Jurkat, Clone E6-1 (cell line): Measurements from ENCODE around the genes RCSD1, GPR161 and MROH9.

DNA sequence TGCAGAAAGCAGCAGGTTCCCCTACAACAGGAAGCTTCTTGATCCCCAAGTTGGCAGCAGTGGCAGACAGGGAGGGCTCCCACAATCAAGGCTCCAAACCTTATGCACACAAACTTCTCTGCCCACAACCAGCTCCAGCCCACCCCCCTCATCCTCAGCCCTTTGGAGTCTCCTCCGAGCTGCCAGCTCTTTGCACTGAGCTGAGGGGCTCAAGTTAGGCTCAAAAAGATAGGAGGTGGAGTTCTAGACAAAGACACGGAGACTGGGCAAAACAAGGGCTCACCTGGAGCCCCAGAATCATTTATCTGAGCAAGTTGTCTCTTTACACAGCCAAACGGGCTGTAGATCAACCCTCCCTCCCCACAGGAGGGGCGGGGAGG is 84.2 kb downstream of the CD247 start:
- RRBS, result no CpG with 5 or more reads among the region's 4 CpGs

- RRBS, result no CpG with 5 or more reads among the region's 4 CpGs
Measured at GRCh38 chr1:167601250-167601787, 28.7 kb upstream of the RCSD1 start.

GRCh38 chr1:167629601-167630724 is at the start of gene RCSD1:
TSS of gene RCSD1 (plus strand) at chr1:167630232.
- RRBS, result 2% methylated on average over 27 of the region's 69 CpGs

DNA sequence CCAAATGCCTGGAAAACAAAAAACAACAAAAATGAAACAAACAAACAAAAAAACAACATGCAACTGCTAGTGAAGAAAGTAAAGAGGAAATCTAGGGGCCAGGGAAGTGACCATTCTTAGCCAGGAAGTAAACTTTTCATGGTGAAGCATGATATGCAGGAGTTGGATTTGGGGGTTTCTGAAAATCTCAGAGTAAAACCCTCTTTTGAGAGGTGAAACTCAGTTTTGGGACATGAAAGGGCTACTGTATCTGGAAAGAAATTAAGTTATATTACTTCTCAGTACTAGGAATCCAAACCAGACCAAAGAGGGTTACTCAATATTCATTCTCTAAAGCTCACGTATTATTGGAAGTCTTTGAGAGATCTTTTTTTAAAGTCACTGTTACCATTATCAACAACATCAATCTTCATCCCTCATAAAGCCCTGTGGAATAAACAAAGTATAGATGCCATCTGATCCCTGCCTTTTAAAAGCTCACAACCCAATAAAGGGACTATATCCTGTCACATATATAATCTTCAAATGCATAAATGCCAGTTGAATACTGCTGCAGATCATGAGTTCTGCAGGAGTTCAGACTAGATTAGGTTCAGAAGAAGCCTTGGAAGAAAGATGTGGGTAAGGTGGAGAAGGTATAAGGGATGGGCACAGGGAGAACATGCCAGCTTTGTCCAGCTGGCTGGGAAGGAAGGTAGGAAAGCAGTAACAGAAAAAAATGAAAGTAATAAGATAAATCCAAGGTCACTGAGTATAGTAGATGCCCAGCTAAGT is 2.9 kb downstream of the RCSD1 start:
- RRBS, result no CpG with 5 or more reads among the region's 1 CpG

DNA sequence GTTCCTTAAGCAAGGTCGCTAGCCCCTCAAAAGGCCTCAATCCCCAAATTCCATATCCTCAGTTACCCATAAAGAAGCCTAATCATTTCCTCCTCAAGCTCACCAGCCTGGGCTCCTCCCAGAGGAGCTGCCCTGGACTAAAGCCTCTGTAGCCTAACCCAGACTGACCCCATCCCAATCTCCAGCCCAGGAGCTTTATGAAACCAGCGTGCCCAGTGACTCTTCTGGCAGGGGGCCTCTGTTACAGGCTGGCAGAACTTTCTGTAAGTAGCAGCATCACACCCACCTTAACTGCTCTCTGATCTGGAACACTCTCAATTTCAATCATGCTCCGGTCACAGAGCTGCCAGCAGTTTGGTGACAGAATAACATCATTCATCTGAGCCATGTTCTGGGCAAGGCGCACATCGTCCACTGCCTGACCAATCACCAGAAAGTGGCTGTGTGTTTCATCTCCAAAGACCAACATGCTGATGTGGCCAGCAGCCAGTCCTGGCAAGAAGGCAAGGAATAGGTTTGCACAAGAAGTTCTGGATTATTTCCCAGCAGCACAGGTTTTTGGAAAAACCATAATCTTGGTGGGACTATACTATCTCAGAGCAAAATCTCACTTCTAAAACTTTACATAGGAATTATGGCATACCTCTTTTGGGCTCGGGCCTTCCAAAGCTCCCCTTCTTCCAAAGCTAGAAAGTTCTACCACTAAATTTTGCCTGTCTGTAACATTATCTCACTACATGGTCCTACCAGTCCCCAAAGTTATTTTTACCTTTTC is 14.6 kb downstream of the ADCY10 start:
- RRBS, result no CpG with 5 or more reads among the region's 6 CpGs

DNA sequence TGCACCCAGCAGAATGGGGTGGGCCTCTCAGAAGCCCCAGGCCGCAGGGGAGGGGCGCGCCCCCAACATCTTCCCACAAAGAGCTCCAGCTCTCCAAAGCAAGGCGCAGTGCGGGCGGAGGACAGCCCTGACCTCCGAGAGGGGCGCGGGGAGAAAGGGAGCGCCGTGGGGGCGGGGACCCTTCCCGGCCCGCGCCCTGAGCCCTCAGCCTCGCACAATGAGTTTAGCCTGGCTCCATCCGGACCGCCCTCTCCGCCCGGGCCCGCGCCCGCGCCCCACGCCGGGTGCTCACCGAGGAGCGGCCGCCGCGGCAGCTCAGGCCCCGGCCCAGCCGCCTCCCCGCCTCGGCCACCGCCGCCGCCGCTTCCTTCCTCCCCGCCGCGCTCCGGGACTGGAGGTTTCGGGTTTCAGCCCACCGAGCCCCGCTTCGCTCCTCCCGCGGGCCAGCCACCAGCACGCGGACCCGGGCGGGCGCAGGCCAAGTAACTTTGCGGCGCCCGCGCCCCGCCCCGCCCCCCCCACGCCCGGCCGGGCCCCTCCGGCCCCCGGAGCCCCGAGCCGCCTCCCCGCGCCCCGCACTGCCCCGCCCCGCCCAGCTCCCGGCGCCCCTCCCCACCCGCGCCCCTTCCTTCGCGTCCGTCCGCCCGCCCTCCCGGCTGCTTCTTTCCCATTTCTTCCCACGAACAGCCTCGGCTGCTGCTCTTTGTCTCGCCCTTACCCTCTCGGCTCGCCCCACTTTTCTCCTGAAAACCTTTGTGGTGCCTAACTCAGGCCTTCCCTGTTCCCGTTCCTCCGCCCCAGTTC is at the start of gene GPR161:
Gene GPR161, minus strand, starts transcription at position 484 of the 804 bp plus-strand sequence.
- RRBS, result 5% methylated on average over 58 of the region's 89 CpGs

GRCh38 chr1:168179106-168179776 is 479 bp downstream of the TIPRL start:
- RRBS, result 2% methylated on average over 9 of the region's 36 CpGs

DNA sequence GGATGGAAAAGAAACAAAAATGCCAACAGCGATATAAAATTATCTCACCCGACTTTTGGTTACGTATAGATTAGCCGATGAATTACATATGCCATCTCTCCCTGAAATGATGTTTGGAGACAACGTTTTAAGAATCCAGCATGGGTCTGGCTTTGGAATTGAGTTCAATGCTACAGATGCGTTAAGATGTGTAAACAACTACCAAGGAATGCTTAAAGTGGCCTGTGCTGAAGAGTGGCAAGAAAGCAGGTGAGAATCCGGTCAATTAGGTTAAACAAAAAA is 5.0 kb downstream of the TIPRL start:
- RRBS, result no CpG with 5 or more reads among the region's 7 CpGs

GRCh38 chr1:169103034-169104075 is 3.1 kb upstream of the ATP1B1 start:
- RRBS, result no CpG with 5 or more reads among the region's 13 CpGs

DNA sequence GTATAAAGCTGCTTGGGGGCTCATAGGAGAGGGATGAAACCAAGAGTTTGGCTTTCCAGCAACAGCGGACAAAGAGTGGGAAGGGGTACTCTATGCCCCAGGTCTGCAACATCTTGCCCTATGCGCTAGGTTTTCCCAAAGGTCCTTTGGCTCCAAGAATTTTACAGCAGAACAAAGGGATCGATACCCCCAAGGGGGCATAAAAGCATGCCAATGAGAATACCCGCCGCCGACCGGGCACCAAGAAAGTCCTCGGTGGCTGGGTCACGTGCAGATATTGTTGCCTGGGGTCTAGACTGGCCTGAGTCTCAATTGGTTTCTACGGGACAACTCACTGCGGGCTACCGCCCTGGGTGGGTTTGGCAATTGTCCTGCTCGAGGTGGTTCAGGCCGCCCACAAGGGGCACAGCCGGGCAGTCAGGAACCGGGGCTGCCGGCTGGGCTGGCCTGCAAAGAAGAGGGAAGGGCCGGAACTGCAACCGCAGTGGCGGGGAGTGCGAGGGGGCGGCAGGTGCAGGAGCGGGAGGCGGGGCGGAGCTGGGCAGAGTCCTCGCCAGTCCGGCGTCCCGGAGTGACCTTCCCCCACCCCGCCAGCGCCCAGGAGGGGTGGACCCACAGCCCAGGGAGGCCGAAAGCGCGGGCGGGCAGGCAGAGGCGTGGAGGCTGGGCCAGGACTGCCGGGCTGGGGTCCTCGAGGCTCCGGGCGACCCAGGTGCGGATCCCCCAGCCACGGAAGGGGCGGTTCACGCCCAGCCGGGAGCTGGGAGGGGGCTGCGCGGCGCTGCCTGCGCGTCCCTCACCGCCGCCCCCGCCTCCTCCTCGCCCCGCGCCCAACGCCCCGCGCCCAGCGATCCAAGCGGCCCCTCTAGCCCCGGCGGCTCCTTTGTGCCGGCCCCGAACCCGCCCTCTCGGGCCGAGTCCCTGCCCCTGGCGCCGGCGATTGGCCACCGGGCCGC is 907 bp upstream of the ATP1B1 start:
- RRBS, result 3% methylated on average over 22 of the region's 73 CpGs

DNA sequence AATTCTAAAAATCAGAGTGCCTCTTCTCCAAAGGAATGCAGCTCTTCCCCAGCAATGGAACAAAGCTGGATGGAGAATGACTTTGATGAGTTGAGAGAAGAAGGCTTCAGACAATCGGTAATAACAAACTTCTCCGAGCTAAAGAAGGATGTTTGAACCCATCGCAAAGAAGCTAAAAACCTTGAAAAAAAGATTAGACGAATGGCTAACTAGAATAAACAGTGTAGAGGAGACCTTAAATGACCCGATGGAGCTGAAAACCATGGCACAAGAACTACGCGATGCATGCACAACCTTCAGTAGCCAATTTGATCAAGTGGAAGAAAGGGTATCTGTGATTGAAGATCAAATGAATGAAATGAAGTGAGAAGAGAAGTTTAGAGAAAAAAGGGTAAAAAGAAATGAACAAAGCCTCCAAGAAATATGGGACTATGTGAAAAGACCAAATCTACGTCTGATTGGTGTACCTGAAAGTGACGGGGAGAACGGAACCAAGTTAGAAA is 25.5 kb downstream of the CCDC181 start:
- RRBS, result no CpG with 5 or more reads among the region's 10 CpGs

DNA sequence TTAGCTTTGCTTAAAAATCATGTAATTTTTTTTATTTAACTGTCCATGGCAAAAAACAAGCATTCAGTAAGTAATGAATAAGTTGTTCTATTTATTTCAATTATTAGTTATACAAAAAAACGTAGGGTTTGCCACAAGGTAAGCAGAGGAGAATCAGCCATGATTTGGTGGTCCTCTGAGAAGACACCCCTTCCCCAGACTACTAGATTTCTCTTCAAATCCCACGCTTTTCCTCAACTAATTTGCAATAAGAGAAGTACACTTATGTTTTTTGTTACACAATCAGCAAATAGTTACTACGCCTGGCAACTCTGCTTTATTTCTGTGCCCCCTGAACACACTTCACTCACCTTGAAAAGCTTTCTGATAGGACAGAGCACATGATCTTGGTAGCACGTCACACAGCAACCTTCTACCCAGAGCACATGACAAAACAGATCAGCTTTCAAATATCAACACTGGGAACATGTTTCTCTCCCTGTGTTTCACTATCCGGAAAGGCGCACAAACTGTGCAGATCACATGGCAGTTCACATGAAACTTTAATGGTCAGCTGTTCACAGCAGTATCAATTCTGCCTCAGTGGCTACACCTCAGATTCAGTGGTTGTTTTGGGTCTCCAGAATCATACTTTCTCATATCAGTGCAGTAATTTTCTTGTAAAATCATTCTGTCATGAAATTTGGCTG is 2.3 kb downstream of the SLC19A2 start:
- RRBS, result no CpG with 5 or more reads among the region's 6 CpGs

GRCh38 chr1:169604440-169605273 is 18.4 kb upstream of the F5 start:
- RRBS, result no CpG with 5 or more reads among the region's 4 CpGs

DNA sequence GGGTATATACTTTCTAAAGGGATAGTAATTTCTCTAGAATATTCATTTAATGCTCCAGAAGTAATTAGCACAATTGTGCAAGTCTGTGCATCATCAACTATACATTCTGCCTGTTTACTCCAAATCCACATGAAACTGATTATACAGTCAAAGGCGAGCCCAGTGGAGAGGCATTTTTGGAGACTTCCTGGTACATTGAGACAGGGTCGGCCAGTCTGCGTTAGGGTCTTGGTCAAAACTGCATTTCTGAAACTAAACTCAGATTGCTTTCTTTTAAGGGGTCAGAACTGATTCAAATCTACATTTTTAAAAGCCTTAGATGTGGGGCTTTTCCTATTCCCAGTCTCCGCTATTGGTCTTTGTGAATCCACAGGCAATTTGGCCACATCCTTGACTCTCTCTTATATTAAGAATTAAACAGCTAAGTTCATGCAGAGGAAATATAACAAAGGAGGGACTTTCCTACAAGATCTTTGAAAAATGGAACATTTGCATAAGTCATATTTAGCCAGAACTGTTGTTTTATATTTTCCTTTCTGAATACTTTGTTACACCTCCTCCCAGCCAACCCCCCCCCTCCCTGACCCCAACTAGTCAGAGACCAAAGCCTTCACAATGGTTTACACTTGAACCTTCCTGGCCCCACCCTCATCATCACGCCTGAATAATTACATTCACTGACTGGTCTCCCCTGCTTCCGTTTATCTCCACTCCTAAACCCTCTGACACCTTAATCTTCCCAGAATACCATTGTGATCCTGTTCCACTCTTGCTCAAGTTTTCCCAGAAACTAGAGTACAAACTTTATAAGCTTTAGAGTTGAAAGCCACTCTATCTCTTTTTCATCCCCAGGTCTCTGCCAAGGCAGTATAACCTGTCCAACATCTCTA is 30.9 kb downstream of the SELL start:
- RRBS, result no CpG with 5 or more reads among the region's 6 CpGs

DNA sequence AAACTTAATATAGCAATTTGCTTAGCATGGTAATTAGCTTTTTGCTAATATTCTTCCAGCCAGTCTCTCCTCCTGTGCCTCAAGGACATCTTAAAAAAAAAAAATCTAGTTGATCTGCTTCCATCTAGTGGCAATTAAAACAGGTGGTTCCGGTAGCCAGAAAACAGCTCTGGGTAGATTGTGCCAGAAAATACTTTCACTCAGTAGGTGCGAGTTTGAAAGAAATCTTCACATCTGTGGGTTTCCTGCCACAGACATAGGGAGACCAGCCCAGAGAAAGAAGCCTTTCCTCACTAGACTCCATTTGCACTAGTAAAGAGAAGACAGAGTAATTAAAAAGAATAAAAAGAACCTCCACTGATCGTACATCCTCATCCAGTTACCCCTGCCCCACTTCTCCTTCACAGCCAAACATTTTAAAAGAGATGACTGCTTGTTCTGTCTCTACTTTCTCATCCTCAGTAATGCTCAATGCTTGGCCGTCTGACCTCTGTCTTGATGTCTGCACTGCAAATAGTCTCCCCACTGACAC is 17.0 kb downstream of the SELL start:
- RRBS, result no CpG with 5 or more reads among the region's 4 CpGs

DNA sequence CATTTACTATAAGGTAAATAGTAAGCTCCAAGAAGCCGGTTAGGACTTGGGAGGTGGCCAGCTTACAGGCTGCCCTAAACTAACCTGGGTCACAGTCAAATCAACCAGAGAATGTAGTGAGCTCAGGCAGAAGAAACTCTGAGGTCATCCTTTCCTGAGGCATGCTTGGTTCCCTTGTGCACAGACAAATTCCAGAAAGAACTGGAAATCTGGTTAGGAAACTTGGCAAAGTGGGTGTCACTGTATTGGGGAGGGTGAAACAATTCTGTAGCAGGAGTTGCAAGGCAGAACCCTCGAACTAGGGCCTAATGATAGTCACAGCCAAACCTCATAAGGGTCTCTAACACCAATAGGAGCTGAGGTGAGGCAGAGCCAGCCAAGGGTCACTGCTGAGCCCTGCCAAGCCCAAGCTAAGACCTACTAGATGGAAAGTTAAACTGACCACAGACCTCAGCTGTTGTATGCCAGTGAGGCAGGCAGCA is 72.6 kb downstream of the NTMT2 start:
- RRBS, result no CpG with 5 or more reads among the region's 2 CpGs

- RRBS, result no CpG with 5 or more reads among the region's 5 CpGs
Measured at GRCh38 chr1:170586451-170586966, 54.5 kb downstream of the GORAB start.

GRCh38 chr1:170665602-170666199 is 1.8 kb downstream of the PRRX1 start:
- RRBS, result no CpG with 5 or more reads among the region's 22 CpGs

DNA sequence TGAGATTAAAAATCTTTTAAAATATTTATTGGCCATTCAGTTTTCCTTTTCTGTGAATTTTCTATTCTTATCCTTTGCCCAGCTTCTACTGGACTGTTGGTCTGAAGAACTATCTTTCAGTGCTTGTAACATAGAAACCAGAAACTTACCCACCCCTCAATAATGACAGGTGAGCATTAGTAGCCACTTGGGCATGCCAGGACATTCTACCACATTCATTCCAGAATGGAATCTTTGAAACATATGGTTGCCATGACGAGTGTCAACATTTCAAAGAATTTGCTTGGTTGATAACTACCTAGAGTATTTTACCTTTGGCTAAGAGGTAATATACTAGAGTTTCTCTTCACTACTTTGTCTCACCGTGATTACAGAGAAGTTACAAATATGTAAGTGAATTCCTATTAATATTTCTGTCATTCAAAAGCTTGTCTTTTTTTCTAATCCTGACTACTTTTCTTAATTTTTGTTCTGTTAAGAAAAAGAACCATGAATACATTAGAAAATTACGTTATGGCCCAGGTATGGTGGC is at the start of gene MROH9:
Gene MROH9, plus strand, starts transcription at position 336 of the 532 bp plus-strand sequence.
- RRBS, result no CpG with 5 or more reads among the region's 3 CpGs

GRCh38 chr1:171268773-171269183 is 20.5 kb downstream of the FMO1 start:
- RRBS, result no CpG with 5 or more reads among the region's 4 CpGs